Hepatocyte (in vitro differentiated cells and primary cell): ENCODE data around the genes NTRK1 and ETV3L.

DNA sequence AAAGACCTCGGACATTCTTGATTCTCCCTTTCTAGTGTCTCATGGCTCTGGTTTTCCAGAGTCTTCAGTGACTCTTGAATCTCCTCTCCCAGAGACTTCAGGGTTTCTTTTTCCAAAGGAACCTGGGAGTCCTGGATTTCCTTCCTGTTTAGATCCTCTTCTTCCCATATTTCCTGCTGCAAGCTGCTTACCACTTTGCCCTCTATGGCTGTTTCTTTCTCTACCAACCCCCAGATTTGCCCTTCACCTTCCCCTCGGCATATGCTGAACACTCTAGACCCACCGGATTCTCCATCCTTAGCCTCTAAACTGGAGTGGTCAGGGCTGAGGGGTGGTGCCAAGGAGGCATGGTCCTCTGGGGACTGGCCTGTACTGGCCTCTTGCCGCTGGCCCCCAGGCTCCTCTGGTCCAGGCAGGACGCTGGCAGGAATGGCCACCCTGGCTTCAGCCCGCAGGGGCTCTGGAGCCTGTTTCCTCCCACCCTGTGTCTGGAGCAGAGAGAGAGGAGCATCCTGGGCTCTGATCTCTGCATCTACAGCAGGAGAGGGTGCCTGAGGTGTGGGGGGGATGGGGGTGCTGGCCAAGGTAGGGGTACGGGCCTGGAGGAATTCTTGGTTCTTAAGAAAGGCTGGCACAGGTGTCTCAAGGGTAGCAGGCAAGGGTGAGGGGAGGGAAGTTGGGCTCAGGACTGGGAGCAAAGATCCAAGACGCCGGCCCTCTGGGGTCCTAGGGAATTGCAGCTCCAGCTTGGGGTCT is 4.6 kb downstream of the NES start:
- RAMPAGE, long total RNA, result no peak
- RRBS, result no CpG with 5 or more reads among the region's 9 CpGs

GRCh38 chr1:156688858-156689486 is 11.8 kb upstream of the NES start:
- RAMPAGE, long total RNA, result no peak
- RRBS, result no CpG with 5 or more reads among the region's 7 CpGs

DNA sequence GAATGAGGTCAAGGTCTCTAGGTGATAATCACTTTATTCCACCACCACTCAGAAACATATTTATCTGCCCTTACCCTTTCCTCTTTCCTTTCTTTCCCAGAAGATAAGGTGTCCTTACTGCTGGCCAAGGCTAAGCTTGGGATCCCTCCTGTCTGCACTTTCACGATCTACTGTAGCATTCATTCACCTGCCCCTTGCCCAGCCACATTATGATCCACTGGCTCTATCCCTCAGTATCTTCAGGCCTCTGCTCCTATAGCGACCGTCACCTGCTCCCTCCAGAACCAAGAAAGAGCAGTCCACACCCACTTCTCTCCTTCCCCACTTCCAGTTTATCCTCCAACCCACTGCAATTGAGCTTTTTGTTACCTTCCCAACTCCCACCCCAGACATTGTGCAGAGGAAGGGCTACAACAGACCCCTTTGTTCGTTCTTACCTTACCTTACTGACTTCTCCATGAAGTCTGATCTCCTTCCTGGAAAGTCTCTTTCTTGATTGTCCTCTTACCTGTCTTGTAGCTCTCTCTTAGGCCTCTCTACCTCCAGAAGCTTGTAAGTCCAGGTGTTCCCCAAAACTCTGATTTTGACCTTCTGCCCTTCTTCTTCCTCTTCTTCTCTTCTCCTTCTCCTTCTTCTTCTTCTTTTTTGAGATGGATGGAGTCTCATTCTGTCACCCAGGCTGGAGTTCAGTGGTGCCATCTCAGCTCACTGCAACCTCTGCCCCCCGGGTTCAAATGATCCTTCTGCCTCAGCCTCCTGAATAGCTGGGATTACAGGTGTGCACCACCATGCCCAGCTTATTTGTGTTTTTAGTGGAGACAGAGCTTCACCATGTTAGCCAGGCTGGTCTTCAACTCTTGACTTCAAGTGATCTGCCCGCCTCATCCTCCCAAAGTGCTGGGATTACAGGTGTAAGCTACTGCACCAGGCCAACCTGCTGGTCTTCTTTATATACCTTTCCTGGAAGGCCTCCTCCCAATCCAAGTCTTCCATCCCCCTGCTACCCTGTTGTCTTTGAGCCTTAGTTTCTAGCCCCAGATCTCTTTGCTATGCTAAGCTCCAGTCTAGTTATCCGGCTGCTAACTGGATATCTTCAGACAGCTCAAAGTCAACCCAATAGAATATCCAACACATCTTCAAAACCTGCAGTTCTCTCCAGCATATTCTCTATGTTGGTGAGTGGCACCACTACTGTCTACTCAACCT is 10.3 kb upstream of the CRABP2 start:
- RAMPAGE, long total RNA, result no peak
- RRBS, result no CpG with 5 or more reads among the region's 7 CpGs

DNA sequence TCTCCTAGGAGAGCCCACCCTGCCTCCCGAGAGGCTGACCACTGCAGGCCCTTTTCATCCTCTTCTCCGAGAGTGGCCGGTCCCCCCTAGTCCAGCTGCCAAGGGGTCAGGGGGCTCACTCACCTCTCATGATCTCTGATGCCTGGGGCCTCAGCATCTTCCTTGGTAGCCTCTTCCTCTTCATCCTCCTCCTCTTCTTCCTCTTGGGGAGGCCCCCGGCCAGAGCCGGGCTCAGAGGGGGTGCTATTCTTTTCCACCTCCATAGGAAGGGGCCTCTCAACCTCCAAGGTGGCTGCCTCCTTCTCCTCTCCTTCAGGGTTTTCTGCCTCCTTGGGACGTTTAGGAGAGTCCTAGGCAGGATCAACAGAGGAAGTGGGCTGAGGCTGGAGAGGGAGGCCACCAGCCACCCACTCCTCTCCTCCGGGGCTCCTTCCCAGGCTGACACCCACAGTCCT is 2.7 kb upstream of the MRPL24 start:
- RAMPAGE, long total RNA, result no peak
- RRBS, result no CpG with 5 or more reads among the region's 7 CpGs

- RAMPAGE, long total RNA, result no peak
- RRBS, result no CpG with 5 or more reads among the region's 7 CpGs
These were observed 2.4 kb downstream of the HDGF start for GRCh38 chr1:156749011-156749624.

DNA sequence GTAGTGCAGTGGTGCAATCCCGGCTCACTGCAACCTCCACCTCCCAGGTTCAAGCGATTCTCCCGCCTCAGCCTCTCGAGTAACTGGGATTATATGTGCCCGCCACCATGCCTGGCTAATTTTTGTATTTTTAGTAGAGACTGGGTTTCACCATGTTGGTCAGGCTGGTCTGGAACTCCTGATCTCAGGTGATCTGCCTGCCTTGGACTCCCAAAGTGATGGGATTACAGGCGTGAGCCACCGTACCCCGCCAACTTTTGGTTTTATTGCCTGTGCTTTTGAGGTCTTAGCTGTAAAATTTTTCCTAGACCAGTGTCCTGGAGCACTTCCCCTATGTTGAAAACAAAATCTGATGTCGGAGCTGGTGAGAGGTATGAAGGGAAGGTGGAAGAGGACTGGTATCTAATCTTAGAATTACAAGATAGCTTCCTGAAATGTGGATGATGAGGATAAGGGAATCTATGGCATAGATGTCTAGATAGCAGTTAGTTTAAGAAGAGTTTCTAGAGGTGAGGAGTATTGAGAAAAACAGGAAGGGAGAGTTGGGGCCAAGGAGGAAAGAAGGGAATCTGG is 21.8 kb downstream of the PRCC start:
- RAMPAGE, long total RNA, result no peak
- RRBS, result no CpG with 5 or more reads among the region's 9 CpGs

DNA sequence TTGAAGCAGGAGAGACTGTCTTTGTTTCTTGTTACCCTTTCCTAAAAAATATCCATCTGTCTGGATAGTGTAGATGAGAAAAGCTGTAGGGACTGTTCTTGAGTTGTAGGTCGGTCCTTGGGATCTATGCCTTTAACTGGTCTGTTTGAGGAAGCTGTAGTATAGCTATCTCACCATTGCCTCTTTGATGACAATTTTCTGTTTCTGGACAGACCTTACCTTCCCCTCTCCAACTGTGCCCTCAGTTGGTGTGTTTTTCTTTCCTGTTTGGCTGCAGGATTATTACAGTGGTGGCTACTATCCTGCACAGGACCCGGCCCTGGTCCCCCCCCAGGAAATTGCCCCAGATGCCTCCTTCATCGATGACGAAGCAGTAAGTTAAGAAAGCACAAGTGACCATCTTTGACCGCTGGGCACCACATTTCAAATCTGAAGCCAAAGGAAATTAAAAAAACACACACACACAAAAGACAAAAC is 24.1 kb downstream of the PRCC start:
- RAMPAGE, long total RNA, result no peak
- RRBS, result no CpG with 5 or more reads among the region's 5 CpGs

DNA sequence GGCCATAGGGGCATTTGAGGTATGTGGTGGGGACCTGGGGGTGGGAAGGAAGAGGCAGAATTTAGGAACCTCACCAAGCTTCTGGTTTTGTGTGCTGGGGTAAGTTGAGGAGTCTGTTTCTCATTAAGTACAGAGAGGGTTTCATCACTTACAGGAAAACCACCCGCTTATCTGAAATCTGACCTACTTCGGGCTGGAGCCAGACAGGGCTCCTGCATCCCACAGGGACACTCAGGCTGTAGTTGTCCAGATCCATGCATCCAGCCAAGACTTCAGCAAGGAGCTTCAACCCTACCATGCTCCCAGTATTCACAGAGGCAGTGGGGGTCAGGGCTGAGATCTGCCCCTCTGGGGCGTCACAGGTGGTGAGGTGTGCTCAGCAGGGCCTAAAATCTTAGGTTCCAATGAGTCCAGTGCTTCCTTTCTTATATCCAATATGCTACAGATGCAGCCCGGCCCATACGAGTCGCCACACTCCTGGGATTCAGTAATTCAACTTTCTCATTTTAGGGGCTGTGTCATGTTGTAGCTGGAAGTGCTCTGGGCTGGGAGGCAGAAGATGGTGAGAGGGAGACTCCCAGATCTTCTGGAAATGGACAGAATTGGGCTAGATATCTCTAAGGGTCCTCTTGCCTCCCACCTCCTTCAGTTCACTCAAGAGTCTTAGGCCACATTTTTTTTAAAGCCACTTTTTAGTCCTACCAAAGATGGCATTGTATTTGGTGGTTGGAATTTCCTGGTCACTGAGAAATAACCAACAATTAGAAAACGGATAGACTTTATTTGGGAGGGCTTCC is 14.9 kb downstream of the SH2D2A start:
- RAMPAGE, long total RNA, result no peak
- RRBS, result no CpG with 5 or more reads among the region's 7 CpGs

DNA sequence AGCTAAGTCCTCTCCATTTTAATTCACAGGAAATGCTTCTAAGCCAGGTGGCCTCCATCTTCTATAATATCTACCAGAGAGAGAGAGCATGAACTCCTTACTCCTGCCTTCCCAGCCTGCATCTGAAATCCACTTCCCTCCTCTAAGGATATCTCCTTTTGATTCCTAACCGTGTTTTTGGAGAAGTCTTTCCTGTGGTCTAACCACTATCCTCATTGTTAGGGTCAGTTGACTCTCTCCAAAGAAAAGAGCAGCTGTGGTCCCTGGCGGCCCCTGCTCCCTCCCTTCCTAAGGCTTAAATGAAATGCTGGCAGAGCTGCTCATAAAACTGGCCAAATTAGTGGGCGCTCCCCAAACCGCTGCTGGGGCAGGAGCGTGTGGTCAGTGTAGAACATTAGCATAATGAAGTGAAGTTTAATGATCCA is 10.7 kb downstream of the INSRR start:
- RAMPAGE, long total RNA, result no peak
- RRBS, result no CpG with 5 or more reads among the region's 5 CpGs

- RAMPAGE, long total RNA, result no peak
- RRBS, result 7% methylated on average over 18 of the region's 83 CpGs
These were observed at the start of gene NTRK1 for GRCh38 chr1:156860457-156861742. Gene NTRK1 (plus strand): TSS chr1:156860865.

DNA sequence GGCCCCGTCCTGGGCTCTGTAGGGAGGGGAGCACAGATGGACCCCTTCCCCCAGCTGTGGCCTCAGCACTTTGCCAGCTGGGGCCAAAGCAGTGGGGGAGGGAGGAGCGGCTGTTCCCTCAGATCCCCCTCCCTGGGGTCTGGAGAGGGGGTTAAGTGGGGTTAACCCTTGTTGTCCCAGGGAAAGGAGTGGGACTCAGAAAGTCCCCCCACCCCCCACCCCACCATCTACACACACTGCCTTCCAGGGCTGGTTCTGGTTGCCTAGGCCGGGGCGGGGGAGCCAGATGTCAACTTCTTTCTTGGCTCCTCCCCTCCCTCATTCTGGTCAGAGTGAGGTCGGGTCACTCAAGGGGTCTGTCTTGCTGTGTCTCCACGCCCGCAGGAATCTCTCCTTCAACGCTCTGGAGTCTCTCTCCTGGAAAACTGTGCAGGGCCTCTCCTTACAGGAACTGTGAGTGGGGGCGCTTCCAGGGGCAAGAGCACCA is 5.9 kb downstream of the NTRK1 start:
- RAMPAGE, long total RNA, result no peak
- RRBS, result no CpG with 5 or more reads among the region's 9 CpGs

DNA sequence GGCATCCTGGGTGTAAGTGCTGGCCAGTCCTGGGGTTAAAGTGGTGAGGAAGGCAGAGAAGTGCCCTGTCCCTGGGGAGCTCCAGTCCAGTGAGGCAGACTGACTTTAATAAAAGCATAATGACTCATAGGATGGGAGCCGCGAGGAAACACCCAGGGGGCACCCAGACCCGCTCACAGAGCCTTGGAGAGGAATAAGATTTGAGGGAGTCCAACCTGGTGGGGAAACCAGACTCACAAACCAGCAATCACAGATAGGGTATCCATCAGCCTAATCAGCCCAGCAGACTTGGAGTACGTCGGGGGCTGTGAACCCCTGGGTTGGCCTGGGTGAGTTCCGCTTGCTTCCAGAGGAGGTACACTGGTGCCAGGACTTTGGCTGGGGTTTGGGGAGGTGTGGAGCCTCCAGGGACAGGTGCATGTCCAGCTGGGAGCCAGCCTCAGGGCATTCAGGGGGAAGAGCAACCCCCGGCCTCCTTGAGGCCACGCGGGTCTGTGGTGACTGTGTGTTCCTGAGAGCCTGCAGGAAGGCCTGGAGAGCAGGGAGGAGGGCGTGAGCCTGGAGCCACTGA is 3.7 kb downstream of the PEAR1 start:
- RAMPAGE, long total RNA, result no peak
- RRBS, result no CpG with 5 or more reads among the region's 10 CpGs

DNA sequence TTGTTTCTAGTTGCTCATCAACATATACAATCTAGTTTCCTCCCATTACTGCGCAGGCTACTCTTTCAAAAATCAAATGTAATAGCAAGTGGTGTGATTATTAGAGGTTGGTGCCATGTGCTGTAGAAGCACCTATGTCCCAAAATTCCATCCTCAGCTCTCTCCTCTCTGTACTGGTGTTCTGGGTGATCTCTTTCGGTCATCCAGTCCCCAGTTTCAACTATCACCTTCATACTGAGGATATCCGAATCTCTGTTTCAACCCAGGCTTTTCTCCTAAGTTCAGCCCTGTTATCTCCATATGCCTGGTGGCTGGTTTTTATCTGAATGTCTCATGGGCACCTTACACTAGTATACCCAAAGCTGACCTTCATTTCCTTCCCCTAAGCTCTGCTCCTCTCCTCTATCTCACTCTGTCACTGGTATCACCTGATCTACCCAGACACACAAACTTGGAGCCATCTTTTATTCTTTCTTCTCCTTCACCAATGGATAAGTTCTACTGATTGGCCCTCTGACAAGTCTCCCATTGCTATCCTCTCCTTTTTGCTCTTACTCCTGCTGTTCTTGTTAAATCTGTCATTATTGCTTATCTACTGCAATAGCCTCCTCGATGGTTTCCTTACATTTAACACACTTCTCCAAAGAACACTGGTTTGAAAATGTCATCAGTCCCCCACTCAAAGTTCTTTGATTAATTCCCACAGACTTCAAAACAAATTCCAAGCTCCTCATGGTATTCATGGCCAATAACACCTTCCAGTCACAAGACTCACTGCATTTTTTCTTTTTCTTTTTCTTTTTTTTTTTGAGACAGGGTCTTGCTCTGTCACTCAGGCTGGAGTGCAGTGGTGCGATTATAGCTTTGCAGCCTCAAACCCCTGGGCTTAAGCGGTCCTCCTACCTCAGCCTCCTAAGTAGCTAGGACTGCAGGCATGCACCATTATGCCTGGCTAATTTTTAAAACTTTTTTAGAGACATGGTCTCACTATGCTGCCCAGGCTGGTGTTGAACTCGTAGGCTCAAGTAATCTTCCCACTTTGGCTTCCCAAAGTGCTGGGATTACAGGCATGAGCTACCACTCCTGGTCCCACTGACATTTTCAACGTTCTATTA is 53.2 kb downstream of the LRRC71 start:
- RAMPAGE, long total RNA, result no peak
- RRBS, result no CpG with 5 or more reads among the region's 8 CpGs

DNA sequence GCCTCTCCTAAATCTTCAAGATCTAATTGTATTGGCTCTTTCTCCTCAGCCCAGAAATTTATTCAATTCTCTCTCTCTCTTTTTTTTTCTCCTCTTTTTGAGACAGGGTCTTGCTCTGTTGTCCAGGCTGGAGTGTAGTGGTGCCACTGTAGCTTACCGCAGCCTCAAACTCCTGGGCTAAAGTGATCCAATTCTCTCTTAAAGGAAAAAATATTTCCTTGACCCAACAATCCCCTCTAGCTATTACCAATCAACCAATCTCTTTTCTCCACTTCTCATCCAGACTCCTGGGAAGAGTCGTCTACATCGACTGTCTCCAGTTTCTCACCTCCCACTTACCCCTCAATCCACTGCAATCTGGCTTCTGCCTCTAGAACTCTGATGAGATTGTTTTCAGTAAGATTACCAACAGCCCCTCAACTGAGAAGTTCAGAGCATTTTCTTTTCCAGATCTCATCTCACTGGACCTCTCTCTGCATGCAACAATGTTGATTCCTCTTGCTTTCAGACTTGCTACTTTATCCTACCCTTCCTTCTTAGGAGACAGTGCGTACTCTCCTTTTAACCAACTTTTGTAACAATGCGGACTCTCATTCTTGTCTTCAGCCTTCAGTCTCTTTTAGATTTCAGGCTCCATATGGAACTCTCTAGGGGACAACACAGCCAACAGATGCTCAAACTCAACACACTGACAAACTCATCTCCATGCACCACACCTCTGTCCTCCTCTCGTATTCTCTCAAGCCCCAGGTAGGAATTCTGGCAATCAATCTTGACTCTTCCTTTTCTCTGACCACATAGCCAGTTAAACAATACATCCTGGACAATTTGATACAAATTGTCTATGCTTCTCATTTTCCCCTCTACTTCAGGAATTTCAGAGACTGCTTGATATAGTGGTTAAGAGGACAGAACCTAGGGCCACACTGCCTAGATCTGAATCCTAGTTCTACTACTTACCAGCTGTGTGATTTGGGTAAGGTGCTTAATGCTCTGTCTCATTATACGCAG is 30.9 kb downstream of the ARHGEF11 start:
- RAMPAGE, long total RNA, result no peak
- RRBS, result no CpG with 5 or more reads among the region's 7 CpGs

GRCh38 chr1:157099664-157100057 is at the start of gene ETV3L:
Gene ETV3L (minus strand): TSS chr1:157099808.
- RAMPAGE, long total RNA, result no peak
- RRBS, result no CpG with 5 or more reads among the region's 3 CpGs

DNA sequence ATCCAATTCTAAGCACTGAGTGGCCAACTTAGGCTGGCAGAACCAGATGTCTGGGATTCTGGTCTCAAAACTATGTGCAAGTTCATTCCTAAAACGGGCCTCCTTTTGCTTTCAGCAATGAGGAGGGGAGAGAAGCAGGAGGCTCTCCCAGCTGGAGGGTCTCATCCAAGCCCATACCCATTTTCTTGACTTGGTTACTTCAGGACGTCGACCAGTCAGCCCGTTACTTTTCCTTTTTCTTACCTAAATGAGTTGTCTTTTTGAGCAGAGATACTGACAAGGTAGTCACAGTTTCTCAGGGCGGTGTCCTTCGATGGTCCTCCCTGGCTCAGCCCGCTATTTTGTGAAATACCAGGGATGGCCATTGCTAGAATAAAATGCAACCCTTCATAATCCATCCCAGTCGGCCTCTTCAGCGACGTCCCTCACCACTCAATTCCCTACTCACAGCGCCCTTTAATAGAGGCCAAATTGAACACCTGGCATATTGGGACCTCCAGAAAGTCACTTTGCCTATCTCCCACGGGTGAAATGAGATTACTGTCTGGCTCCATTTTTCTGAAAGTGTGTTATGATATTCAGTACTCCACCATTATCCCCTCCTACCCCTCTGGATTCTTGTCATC is 18.2 kb downstream of the ETV3 start:
- RAMPAGE, long total RNA, result no peak
- RRBS, result no CpG with 5 or more reads among the region's 12 CpGs

GRCh38 chr1:157155542-157156520 is 17.6 kb upstream of the ETV3 start:
- RAMPAGE, long total RNA, result no peak
- RRBS, result no CpG with 5 or more reads among the region's 26 CpGs

- RAMPAGE, long total RNA, result no peak
- RRBS, result no CpG with 5 or more reads among the region's 21 CpGs
These were observed 25.4 kb upstream of the ETV3 start for GRCh38 chr1:157163498-157164171.

DNA sequence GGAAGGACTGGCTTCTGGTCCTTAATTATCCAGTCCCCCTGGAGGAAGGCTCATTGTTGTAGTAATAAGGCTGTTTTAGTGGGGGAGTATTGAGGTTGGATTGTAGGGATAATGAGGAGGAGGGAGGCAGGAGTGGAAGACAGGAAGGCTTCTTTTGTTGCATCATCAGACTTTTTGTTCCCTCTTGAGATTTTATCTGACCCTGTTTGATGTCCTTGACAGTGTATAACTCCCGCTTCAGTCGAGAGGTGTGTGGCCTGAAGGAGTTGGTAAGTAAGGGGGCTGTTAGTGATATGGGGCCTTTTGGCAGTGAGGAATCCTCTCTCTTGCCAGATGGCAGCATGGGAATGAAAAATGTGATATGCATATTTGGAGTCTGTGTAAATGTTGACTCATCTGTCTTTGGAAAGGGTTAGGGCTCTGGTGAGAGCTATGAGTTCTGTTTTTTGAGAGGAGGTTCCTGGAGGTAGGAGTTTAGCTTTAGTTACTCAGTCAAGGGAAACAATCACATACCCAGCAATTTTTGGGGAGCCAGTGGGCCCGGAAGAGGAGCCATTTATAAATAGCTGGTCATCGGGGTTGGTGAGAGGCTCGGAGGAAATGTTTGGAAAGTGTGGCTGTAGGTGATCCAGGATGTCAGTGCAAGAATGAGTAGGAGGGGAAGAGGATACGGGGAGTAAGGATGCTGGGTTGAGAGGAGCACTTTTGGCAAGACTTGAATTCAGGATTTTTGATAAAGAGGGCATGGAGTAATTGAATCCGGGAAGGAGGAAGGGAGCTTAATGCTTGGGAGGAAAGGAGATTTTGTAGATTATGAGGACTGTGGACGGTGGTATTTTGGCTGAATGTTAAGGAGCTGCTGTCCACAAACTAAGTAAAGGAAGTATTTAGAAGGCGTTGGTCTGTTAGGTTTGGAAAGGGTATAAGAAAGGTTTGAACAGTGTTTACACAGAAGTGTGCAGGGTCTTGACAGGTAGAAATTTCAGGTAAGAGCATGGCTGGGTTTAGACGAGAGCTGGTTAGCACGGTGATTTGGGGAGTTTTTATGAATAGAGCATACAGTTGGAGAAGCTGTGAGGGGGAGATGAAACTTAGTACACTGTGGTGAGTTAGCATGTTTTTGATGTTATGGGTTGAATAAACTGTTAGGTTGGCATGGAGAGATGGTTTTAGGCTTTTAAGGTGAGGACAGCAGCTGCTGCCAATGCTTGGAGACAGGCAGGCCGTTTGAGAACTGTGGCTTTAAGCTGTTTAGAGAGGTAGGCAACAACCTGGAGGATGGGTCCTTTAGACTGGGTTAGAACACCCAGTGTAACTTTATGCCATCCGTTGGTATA is 136.9 kb upstream of the ETV3 start:
- RAMPAGE, long total RNA, result no peak
- RRBS, result no CpG with 5 or more reads among the region's 13 CpGs

- RAMPAGE, long total RNA, result no peak
- RRBS, result no CpG with 5 or more reads among the region's 3 CpGs
These were observed 113.0 kb downstream of the FCRL5 start for GRCh38 chr1:157439240-157439730.